Panc1 (cell line): ENCODE measurements around the genes INO80D, ZDBF2, ADAM23 and RPE.

DNA sequence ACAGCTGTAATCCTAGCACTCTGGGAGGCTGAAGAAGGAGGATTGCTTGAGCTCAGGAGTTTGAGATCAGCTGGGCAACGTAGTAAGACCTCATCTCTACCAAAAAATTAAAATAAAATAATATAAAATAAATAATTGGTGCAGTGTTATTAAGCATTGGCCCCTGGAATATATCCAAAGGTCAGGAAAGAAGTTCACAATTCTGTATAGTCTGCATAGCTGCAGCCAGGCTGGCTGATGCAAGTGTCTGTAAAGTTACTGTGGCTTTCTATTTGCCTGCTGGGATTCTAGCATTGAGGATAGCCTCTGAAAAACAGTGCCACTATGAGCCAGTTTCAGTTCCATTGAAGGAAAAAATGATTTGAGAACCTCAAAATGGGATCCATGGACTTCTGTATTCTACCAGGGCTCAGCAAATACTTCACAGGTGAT is 208.5 kb downstream of the PARD3B start:
- RRBS, 2 experiments: no CpG with 5 or more reads among the region's 1 CpG

DNA sequence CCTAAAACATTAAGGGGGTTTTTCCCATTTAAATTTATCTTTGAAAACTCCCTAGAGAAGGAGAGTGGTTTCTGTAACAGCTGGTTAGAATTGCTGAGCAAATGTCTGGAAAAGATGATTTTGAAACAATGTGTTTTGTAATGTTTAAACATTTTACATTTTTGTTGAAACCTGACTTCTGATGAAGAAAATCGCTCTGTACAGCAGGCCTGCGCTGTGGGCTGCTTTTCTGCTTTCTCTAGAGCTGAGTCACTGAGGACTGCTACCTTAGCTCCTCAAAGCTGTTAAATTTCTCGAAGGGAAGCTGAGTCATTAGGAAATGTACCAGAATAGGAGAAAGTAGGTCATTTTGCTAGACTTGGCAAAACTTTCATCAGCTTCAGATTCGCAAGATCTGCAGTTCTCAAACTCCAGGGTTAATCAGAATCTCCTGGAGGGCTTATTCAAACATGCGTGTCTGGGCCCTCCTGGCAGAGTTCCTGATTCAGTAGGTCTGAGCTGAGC is 297.4 kb downstream of the PARD3B start:
- RRBS, 2 experiments: no CpG with 5 or more reads among the region's 5 CpGs

DNA sequence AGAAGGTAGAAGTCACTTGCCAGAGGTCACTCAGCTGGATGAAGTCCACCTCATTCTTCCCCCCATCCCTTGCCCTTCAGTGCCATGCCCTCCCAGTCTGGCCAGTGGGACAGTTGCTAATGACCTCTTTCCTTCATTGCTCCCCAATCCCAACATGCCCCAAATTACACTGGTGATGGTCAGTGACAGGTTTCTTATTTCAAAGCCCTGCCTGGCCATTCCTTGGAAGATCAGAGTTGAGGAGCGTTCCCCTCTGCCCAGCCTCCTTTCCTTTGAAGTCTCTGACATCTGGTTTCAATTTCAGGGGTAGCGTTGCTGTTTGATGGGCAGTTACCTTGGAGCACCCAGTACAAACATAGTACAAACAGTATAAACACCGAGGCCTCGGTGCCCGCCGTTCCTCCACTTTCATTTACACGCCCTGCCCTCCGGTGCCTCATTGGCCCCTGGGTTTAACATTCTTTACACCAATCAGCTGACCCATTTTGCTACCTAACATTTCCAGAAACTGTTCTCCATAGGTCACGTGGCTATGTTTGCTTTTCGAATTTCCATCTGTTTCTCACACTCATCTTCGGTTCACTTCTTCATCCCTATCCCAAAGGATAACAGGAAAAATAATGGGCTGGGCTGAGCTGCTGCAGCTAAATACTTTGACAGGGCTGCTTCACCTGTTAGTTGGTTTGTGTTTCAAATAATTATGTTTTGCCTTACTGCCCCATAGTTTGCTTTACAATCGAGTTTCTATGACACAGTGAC is 65.6 kb downstream of the NRP2 start:
- RRBS, 2 experiments: no CpG with 5 or more reads among the region's 12 CpGs

- RRBS, 2 experiments: no CpG with 5 or more reads among the region's 13 CpGs
Observed at GRCh38 chr2:206083299-206084209, 2.4 kb downstream of the INO80D start.

- RRBS, 2 experiments: 1 to 5% methylated on average over 13 of the region's 43 CpGs
Observed at GRCh38 chr2:206085707-206086436, at the start of gene INO80D. INO80D (minus strand) TSS chr2:206086174.

DNA sequence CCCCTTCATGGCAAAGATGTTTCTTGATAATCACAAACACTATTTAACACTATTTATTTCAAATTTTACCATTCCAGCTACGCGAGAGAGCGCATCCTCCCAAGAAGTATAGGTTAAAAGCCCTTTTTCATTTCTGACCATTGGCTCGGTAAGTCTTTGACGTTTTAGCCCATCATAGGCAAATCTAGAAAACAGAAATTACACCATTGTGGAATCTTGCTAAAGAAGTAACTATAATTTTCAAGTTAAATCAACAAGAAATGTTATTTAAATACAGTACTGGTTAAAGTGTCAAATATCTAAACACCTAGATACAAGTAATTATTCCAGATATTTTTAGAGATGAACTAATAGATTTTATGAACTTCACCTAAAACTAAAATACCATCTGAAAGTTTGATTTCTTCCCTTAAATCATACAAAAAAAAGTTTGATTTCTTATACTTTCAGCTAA is 15.3 kb downstream of the NDUFS1 start:
- RRBS, 2 experiments: no CpG with 5 or more reads among the region's 5 CpGs

DNA sequence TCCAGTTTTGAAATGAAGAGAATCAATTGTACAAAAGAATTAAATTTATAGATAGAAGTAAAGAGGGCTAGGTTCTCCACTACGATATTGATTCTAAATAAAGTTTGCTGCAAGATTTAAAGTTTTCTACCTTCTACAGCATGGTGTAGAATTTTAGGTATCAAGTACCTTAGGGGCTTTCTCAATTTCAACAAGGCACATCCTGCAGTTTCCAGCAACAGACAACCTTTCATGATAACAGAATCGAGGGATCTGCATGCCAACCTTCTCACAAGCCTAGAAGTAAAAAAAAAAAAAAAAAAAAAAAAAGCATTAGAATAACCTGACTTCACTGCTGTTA is 9.6 kb downstream of the NDUFS1 start:
- RRBS, 2 experiments: no CpG with 5 or more reads among the region's 2 CpGs

- RRBS, 2 experiments: 15 to 24% methylated on average over 38 to 42 of the region's 113 CpGs
Observed at GRCh38 chr2:206274361-206275449, at the start of gene ZDBF2. ZDBF2 (plus strand) TSS chr2:206274663.

GRCh38 chr2:206443151-206444325 is at the start of gene ADAM23:
ADAM23 (plus strand) TSS chr2:206443532.
- RRBS, 2 experiments: 3 to 8% methylated on average over 47 to 63 of the region's 134 CpGs

GRCh38 chr2:207071729-207072317 is 93.9 kb downstream of the KLF7 start:
- RRBS, 2 experiments: no CpG with 5 or more reads among the region's 5 CpGs

- RRBS, 2 experiments: no CpG with 5 or more reads among the region's 7 CpGs
Observed at GRCh38 chr2:207155979-207156378, 9.8 kb downstream of the KLF7 start.

- RRBS, 2 experiments: no CpG with 5 or more reads among the region's 6 CpGs
Observed at GRCh38 chr2:207239202-207239791, 73.5 kb upstream of the KLF7 start.

DNA sequence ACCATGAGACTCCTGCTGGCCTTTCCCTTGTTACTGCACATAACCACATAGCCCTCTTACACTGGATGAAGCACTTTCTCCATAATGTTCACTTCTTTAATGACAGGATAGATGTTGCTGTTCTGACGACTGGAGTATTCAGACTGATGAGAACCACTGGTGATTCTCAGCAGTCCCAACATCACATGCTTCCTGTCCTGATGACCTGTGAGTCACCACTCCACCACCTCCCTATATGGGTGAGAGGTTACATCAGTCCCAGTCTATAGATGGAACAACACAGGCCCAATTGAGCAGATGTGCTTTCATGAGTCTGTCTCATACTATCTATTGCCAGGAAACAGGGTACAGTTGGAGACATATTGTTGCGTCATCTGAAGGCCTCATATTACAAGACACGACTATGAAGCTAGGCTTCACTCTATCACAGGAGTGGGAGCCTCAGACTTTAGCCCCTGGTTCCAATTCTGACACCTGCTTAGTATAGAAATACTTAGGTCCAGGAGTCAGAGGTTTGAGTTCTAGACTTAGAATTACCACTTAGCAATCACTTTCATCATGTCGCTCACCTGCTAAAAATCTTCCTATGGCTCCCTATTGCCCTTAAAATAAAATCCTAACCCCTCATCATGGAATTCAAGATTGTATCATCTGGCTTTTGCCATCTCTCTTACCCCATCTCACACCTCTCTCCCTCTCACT is 145.8 kb upstream of the KLF7 start:
- RRBS, 2 experiments: no CpG with 5 or more reads among the region's 4 CpGs

- RRBS, 2 experiments: no CpG with 5 or more reads among the region's 3 CpGs
Observed at GRCh38 chr2:207896491-207896925, 126.8 kb upstream of the FZD5 start.

- RRBS, 2 experiments: no CpG with 5 or more reads among the region's 5 CpGs
Observed at GRCh38 chr2:207973906-207974155, 51.5 kb downstream of the PLEKHM3 start.

DNA sequence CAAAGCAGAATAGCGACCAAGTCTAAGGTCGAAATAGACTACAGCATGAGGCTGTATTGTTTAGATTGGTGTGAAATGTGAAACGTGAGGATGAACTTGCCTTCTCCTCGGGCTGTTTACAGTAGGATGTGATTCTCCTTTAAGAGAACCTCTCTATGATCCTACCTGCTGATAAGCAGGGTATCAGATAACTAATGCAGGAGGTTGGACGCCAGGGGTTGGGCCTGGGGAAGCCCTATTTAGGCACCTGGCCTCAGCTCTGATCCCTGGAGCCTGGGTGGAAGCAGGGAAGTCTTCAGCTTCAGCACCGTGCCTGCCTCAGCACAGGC is 11.4 kb downstream of the CRYGD start:
- RRBS, 2 experiments: no CpG with 5 or more reads among the region's 6 CpGs

DNA sequence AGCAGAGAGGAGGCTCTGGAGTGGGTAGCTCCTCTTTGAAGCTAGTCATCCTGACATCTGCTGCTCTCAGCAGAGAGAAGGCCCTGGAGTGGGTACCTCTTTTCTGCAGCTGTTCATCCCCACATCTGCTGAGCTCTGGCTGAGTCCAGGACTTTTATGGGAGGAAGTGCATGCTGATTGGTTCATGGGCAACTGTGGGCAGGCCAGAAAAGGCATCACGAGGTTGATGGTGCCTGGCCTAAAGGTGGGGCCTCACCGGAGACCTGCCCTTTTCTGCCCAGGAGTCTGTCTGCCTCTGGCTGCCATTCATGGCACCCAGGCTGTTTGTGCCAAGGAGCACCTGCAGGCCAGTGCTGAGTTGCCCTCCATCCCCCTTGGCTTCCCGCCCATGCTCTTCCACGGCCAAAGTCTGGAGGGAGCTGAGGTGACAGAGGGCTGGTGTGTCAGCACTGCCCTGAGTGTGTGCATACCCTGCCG is 123.1 kb downstream of the PTH2R start:
- RRBS, 2 experiments: no CpG with 5 or more reads among the region's 5 CpGs

DNA sequence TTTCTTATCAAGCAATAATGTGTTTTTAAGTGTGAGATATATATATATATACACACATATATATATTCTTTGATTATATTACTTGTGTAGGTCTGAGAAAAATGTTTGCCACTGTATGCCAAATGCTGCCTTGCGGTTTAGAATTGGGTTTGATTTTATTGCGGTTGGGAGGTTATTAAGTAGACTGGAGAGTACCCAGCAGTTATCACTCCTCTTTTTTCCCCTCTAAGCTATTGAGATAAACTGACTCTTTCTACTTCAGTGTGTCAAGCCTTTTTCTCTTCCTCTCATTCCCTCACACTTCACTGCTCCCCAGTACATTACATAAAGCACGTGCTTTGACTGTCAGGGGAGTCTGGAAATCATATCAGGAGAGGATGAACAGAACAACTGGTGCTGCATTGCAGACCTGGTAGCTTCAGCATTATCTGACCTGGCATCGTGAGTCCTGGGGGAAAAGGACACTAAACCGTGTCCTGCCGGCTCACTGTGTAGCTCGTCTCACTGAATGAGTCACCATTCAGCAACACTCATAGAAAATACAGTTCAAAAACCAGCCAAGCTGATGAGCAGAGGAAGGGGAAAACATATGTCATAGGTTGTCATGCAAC is 108.6 kb upstream of the UNC80 start:
- RRBS, 2 experiments: no CpG with 5 or more reads among the region's 7 CpGs

GRCh38 chr2:209933447-209934083 is 68.9 kb upstream of the RPE start:
- RRBS, 2 experiments: no CpG with 5 or more reads among the region's 8 CpGs

GRCh38 chr2:210002090-210003450 is at the start of gene RPE:
RPE (plus strand) TSS chr2:210002638.
- RRBS, 2 experiments: under 1 to 7% methylated on average over 19 of the region's 65 CpGs